Subcutaneous preadipocyte (primary cell): ENCODE data around the genes PDPR and EXOSC6.

DNA sequence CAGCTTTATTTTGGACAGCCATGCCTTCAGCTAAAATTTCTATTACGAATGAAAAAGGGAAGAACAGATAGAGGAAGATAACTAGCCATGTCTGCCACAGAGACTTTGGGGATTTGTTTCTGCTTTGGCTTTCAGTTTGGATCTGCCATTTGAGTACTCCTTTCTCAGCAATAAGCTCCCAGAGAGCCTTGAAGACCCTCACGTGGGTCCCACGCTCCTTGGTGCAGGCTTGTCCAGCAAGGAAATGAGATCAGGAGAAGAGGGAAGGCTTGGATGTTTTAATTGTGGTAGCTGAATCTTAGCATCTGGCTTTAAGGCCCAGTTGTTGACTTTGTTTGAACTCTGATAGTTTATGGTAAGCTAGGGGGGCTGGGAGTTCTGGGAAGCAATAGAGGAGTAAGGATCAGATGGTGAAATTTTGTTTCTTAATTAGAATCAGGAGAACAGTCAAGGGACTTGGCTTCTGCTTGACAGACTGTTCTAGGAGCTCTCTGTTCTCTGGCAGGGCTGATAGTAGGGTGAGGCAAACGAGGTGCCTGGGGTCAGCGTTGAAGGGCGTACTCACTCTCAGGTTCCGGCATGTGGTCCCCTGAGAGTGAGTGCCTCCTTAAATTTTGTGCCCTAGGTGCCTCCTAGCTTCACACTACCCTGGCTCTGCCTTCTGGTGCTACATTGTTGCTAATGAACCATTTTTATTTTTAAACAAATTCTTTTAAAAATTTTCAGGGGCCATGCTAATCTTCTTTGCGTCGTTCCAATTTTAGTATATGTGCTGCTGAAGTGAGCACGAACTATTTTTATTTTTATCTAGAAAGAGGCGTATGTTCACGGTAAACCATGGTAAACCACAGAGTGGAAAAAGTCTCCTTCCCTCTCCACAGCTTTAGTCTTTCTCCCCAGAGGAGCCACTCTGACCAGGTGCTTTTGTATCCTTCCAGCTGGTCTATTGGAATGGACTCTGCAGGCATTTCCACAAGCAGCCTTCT, 19.5 kb downstream of the SLC7A6 start:
- CAGE, long polyA plus RNA: no peak

DNA sequence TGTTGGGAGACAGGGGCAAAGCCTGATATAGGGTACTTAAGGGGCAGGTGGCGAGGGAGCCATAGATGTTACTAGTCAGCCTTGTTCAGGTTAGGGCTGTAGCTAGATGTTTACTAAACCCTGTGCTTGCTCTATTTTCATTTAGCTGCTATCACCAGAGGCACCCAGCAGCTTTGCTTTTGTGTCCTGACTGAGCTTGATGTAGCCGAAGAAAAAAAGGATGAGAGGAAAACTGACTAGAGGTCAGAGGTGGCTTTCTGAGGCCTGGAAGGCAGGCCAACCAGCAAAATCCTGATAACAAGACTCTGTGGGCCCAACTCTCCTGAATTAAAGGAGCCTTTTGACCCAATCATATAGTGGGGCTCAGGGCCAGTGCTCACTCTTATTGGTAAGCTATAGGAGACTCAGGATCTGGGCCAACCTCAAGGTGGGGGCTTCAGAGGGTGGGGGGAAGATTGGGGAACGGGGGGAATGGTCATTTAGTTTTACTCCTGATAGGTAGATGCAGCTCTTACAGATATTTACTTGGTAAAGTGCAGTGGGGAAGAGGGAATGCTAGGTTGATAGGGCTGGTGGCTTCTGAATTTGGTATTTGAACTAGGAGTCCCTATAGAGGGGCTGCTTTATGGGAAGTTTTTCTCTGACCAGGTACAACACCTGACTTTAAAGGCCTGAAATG, 13.5 kb downstream of the SLC7A6OS start:
- CAGE, long polyA plus RNA: no peak

DNA sequence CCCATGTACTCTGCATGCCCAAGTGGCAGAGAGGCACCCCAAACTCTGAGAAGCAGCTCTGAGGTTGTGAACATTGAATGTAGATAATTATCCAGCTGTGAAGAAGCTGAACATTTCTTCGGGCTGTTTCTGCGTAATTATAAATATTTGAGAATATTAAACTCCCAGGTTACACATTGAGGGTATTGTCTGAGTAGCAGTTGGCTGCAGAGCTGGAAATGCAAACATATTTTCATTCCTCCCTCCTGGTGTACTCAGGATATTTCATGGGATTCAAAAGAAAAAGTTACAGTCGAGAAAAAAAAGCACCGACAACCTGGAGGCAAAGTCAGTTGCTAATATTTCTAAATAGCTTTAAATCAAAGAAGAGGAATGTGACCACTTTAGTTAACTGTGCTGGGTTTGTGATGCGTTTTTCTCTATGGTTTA, 31.5 kb upstream of the ZFP90 start:
- CAGE, long polyA plus RNA: no peak

GRCh38 chr16:68972601-68973272, 129.4 kb downstream of the TANGO6 start:
- CAGE, long polyA plus RNA: no peak

GRCh38 chr16:69186508-69186941, 439 bp upstream of the SNTB2 start:
- CAGE, long polyA plus RNA: no peak

DNA sequence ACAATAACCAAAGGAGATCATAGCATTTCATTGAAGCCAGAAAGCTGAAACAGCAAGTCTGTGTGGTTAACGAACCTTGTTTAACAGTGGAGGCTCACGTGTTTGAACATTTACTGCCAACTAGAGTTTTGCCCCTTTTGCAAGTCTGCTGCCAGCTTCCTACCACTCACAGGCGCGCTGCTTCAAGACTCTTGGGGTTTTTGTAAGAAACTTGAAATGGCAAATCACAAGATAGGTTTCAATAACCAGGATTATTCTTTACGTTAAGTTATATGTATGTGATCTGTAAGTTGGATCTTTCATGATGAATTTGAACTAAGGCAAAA, 1.2 kb downstream of the SNTB2 start:
- CAGE, long polyA plus RNA: no peak

DNA sequence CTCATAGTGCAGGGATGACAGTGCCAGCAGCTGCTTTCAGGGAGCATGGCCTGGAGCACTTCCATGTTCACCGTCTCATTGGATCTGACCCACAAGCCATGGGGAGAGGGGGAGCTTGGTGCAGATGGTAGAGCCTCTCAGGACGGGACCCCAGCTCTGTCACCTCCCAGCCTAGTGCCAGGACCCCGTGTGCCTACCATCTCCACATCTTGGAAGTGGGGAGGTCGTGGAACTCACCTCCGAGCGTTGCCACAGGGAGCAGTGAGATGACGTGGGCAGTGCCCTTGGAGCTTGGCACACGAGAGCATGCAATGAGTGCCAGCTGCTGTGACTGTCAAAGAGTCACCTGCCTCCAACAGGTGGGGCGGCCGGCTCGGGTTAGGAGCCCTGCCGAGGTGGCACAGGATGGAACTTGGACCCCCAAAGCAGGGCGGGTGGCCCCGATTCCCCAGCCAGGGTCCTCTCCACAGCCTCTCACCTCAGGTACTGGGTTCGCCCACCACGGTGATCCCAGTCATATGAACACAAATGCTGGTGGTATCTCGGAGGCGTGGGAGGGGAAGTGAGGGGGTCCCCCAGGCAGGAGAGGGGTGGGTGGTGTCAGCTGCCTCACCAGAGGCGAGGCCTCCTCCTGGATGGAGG, 5.4 kb downstream of the VPS4A start:
- CAGE, long polyA plus RNA: no peak

- CAGE, long polyA plus RNA: no peak
These were observed 921 bp downstream of the TERF2 start for GRCh38 chr16:69384867-69385305.

GRCh38 chr16:69481903-69483180, 57.9 kb downstream of the CYB5B start:
- CAGE, long polyA plus RNA: no peak

GRCh38 chr16:69728274-69728952, 2.1 kb upstream of the NQO1 start:
- CAGE, long polyA plus RNA: no peak

GRCh38 chr16:69763005-69763528, 935 bp downstream of the WWP2 start:
- CAGE, long polyA plus RNA: no peak

- CAGE, long polyA plus RNA: no peak
These were observed 60.1 kb downstream of the WWP2 start for GRCh38 chr16:69822256-69822708.

DNA sequence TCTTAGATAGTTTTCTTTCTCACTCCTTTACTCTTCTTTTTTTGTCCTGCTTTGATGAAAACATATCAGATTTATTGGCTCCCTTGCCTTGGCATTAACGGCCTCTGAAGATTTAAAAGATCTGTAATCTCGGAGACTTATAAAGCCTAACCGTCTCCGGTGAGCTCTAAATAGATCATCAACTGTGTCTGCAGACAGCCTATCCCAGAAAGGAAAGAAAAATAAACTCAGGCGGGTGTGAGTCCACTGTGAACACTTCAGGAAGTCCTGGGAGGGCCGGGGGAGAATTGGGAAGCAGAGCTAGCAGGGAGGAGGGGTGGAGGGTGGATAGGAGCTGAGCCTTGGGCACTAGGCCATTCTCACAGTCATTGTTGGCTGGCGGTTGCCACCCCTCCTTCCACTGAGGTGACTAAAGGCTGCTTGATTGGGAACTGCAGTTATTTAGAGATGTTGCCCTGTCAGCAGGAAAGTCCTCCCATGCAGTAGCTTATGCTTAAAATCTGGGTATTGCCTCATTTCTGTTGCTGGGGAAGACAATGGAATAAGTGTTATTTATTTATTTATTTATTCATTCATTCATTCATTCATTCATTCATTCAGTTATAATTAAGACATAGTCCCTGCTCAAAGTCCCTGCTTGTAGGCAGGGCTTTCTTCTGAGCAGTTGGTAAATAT, 86.9 kb downstream of the WWP2 start:
- CAGE, long polyA plus RNA: no peak

- CAGE, long polyA plus RNA: no peak
These were observed 61.1 kb upstream of the CLEC18A start for GRCh38 chr16:69890037-69890418.

GRCh38 chr16:69964898-69965662, 13.9 kb downstream of the CLEC18A start:
- CAGE, long polyA plus RNA: no peak

DNA sequence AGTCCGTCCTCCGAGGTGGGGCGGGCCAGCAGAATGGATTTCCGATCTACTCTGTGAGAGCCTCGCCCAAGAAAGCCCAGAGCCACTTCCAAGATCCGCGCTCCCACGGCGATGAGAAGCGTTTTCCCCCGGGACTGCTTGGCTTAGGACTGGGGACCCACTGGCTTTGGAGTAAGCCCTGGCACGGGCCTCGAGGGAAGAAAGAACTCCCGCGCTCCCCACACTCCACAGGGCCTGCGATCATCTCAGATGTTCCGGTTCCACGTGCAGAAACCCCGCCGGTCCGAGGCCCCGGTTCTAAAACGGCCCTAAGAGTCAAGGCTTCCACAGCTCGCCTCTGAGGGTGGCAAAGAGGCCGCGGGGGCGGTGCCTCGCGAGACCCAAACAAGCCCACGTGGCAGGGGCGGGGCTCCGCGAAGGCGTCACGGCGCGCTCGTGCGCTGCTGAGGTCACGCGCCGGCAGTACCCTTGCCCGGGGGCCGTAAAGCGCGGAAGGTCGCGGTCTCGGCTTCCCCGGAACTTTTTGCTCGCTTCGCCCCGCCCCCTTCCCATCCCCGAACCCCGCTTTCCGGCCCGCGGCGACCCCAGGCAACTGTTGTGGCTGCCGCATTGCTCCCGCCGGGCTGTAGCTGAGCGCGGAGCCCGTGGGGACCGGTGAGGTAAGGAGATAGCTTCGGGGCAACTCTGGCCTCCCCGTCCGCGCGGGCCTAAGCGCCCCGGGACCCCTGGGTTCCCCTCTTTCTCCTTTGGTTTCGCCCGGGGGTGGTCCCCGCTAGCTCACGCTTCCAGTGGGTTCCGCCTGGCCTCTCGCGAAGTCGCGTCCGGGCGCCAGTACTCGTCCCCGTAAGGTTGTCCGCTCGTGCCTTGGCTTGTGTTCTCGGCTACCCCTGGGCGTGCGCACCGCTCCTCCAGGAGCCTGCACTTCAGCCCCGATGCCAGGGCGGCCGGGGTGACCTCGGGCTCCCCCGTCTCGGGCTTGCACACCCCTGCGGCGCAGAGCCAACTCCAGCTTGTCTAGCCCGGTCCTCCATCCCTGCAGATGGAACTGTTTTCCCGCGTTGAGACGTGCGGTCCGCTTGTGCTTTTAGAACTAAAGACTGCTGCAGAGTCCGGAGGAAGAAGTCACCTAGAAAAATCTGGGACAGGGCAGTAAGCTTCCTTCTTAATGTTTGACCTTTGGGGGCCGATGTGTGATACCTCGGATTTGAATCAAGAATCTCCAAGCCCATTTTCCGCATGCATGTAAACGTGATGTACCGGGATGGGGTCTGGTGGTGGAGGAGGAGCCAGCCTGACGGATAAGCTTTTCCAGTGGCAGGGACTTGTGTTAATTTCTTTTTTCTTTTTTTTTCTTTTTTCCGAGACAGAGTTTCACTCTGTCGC, at the start of gene PDPR:
Gene PDPR, plus strand, starts transcription at position 551 of the 1,383 bp plus-strand sequence.
- CAGE, long polyA plus RNA: no peak

GRCh38 chr16:70251836-70252286, at the start of gene EXOSC6:
Gene EXOSC6, minus strand, starts transcription at chr16:70251940.
- CAGE, long polyA plus RNA: no peak

DNA sequence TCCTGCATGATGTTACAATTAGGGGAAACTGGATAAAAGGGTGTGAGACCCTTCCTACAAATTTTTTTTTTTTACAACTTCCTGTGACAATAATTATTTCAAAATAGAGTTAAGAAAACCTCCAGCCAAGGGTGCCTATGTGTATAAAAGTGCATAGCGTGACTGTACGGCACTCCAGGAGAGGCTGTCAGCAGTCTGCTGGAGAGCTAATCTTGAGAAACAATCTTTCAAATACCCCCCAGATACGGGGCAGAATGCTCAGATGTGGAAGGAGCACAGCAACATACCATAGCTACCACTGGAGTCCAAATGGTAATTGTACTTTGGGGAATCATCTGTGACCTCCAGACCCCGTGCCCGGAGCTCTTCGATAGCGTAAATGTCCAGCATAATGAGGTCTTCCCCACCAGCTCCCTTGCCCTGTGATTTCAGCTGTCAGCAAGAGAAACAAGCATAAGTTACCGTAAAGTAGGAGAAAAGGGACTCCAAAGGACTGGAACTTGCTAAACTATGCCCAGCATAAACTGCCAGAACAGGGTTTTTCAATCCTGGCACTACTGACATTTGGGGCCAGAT, 13.0 kb upstream of the EXOSC6 start:
- CAGE, long polyA plus RNA: no peak

DNA sequence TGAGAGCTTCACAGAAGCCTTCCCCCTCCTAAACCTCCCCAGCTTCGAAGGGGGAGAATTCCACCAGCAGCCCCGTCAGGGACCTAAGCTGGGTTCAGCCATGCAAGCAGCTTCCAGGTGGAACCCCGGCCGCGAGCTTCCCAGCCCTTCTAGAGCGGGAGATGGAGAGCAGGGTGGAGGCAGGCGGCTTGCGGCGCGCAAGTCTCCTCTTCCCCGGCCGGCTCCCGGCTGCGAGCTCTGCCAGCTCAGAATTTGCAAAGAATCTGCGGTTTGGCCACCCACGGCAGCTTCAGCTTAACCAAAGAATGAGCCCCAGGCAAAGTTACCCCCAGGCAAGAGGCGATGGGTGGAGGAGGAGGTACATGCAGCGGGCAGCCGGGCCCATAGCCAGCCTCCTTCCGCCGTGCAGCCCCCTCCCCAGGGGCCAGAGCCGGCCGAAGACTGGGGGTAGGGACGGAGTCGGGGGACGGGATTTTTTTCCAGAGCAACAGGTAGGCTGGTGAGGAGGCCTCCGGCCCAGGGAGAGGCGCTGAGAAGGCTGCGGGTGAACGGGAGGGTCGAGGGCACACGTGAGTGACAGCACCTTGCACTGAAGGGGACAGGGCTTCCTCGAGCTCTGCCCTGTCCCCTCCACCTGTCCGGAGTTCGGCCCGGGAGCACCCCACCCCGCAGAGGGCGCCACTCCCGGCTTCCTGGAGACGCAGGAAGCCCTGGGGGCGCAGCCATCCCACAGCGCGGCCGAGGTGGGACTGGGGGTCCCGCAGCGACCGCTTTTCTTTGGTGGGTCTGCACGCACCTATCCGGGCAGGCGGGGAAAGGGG, 33.9 kb downstream of the DDX19A start:
- CAGE, long polyA plus RNA: no peak

DNA sequence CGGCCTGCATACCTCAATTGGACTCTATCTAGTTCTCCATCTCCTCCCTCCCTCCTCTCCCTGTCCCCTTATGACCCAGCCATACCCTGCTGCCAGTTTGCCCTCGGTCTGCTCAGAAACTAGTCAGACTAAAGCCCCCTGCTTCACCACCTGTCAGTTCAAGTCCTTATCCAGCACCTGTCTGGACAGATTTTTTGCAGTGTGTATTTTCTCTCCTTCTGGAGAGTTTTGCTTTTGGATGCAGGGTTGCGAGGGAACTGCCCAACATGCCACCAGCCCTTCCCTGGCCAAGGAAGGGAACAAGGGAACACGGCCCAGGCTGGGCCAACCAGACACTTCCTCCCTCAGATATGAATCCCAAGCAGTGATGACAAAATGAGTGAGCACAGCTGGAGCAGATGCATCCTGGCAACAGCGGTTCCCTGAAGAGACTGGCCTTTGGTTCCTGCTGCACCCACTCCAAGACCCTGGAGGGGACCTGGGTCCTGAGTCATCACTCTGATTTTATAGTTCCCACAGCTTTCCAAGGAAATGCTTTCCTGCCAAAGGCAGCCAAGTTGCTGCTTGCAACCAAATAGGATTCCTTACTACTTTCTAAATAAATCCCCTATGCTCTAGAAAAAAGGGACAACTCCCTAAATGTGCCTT, 5.5 kb downstream of the ST3GAL2 start:
- CAGE, long polyA plus RNA: no peak